Stomach (tissue), 7 donors: Measurements from ENCODE around the genes SMIM40, SYNGAP1 and UQCC2.

DNA sequence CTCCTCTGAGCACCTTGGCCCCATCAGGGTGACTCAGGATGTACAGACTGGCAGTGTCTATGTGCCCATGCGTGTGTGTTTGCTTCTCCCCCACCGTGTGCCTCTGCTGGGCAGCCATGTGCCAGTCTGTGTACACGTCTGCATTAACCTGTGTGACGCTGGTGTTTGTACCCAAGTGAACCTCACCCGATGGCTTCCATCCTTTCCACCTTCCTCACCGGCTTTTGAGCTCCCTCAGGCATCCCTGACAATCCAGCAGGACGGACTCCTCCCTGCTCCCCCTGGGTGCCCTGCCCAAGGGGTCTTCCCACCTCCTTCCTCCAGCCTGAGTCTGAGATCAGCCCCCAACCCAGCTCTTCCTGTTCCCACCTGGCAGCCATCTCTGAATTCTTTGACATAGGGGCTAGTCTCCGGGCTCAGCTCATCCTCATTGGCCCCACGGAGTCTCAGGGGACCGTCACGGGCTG lies 28.3 kb downstream of the COL11A2 start:
- PRO-cap = unidirectional peak, minus-strand start at position 242 of the sequence
- RAMPAGE, long total RNA, 5 experiments = no peak in any of the 5 experiments
- RRBS = no CpG with 5 or more reads among the region's 11 CpGs

DNA sequence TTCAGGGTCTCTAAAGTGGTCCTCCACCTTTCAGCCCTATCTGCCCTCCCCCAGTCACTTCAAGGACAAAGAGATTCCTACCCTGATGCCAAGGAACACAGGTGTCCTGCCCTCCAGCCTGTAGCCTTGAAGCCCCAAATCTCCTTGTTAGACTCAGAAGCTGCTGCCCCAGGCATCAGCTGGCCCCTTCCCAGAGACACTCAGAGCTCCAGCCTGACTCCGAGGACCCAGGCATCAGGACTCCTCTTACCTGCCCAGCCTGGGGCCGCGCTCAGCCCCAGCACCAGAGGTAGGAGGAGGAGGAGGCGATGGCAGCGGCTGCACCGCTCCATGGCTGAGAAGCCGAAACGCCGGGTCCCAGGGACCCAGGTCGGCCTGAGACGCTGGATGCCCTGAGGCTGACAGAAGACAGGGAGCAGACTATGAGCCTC lies 343 bp downstream of the COL11A2 start:
- PRO-cap = no peak
- RAMPAGE, long total RNA, 5 experiments = no peak in any of the 5 experiments
- RRBS = 6% methylated on average over 3 of the region's 11 CpGs

DNA sequence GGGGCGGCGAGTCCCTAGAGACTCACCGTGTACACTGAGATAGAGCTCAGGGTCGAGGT lies 381 bp downstream of the TAPBP start:
- PRO-cap = bidirectional peak, plus-strand start at position 42 of the sequence, minus-strand start outside the sequence
- RAMPAGE, long total RNA, 5 experiments = no peak in any of the 5 experiments
- RRBS = 0% methylated on average over 2 of the region's 4 CpGs

- PRO-cap = no peak
- RAMPAGE, long total RNA, 5 experiments = no peak in any of the 5 experiments
- RRBS = no CpG with 5 or more reads among the region's 5 CpGs
Observed at GRCh38 chr6:33329177-33329445, at the start of gene SMIM40. TSS of gene SMIM40 (minus strand) at chr6:33329279.

- PRO-cap = bidirectional peak, plus-strand start at chr6:33420125, minus-strand start at chr6:33420073
- RAMPAGE, long total RNA, 5 experiments = start-site peak on the plus strand in 1 of 5 experiments, at chr6:33420239-33420286 at its widest, 39 to 61 reads per replicate
- RRBS = no CpG with 5 or more reads among the region's 23 CpGs
Observed at GRCh38 chr6:33419643-33420599, at the start of gene SYNGAP1. TSS of gene SYNGAP1 (plus strand) at chr6:33420065.

DNA sequence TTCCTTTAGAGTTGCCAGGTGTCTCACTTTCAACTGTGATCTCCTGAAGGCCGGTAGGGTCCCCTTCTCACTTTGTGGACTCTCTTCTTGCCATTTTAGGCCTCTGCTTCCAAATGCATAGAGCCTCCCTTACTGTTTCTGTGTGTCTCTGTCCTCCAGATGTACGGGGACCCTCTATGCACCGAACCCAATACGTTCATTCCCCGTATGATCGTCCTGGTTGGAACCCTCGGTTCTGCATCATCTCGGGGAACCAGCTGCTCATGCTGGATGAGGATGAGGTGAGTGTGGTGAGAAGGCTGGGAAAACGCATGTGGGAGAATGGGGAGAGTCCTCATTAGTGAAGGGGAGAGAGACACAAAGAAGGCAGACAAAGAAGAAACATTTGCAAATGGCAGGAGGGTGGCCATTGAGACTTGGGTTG lies 3.5 kb downstream of the SYNGAP1 start:
- PRO-cap = no peak
- RAMPAGE, long total RNA, 5 experiments = start-site peak on the plus strand in 1 of 5 experiments, centred at position 272 of the sequence, 17 reads per replicate
- RRBS = no CpG with 5 or more reads among the region's 9 CpGs

GRCh38 chr6:33426848-33427365 lies 7.0 kb downstream of the SYNGAP1 start:
- PRO-cap = no peak
- RAMPAGE, long total RNA, 5 experiments = no peak in any of the 5 experiments
- RRBS = no CpG with 5 or more reads among the region's 4 CpGs

DNA sequence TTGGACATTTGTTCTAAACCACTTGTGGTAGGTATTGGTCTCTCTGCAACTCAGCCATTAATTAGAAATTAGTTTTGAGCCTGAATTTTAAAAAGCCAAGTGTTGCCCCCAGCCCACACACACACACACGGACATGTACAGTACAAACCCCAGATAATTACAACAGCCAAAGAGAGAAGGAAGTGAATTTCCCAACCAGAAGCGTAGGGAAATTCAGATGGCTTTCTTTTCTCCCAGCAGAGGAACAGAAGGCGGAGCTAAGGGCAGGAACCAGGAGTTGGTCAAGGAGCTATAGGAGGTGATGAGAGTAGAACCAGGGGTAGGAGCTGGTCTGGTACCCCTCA lies 4.0 kb upstream of the ZBTB9 start:
- PRO-cap = unidirectional peak, plus-strand start at position 239 of the sequence
- RAMPAGE, long total RNA, 5 experiments = no peak in any of the 5 experiments
- RRBS = no CpG with 5 or more reads among the region's 3 CpGs

- PRO-cap = bidirectional peak, plus-strand start at chr6:33571429, minus-strand start at chr6:33571335
- RAMPAGE, long total RNA, 5 experiments = no peak in any of the 5 experiments
- RRBS = 2% methylated on average over 6 of the region's 47 CpGs
Observed at GRCh38 chr6:33570578-33571689, 9.1 kb downstream of the BAK1 start.

DNA sequence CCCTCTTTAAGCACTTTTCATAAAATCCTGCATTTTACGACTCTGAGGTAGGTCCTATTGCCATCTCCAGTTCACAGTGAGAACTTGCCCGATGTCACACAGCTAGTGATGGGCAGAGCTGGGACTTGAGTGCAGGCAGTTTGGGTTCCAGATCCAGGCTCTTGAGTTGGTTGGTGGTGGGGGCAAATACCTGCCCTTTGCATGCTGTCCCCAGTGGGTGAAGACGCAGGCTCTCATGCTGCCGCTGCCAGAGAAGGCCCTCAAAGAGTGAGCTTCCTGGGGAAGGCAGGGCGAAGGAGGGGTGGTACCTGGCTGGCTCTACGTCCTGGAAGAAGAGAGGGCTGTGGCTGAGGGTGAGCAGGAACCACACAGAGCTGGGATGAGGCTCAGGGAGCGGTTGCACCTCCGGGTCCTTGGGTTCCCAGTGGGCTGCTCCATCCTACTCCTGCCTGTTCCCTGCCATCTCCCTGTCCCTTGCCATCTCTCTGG lies 6.1 kb upstream of the BAK1 start:
- PRO-cap = no peak
- RAMPAGE, long total RNA, 5 experiments = no peak in any of the 5 experiments
- RRBS = no CpG with 5 or more reads among the region's 8 CpGs

- PRO-cap = no peak
- RAMPAGE, long total RNA, 5 experiments = start-site peak on the plus strand in 2 of 5 experiments, at chr6:33658619-33658817 at its widest, 16 to 43 reads per replicate
- RRBS = 92% methylated on average over 7 of the region's 26 CpGs
Observed at GRCh38 chr6:33658460-33659289, 37.6 kb downstream of the ITPR3 start.

DNA sequence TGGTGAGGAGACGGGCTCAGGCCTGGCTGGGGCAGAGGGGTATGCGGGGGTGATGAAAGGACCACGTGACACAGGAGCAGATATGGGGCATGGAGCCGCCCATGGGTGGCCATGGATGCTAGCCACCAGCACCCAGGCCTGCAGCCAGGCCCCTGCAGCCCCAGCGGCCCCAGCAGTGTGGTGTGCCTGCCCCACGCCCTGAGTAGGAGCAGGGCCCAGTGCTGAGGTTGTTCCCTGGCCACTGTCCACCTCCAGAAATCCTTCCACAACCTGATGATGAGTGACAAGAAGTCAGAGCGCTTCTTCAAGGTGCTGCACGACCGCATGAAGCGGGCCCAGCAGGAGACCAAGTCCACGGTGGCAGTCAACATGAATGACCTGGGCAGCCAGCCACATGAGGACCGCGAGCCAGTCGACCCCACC lies 26.4 kb downstream of the UQCC2 start:
- PRO-cap = no peak
- RAMPAGE, long total RNA, 5 experiments = start-site peak on the plus strand in 1 of 5 experiments, centred at position 238 of the sequence, 49 reads per replicate
- RRBS = no CpG with 5 or more reads among the region's 14 CpGs

DNA sequence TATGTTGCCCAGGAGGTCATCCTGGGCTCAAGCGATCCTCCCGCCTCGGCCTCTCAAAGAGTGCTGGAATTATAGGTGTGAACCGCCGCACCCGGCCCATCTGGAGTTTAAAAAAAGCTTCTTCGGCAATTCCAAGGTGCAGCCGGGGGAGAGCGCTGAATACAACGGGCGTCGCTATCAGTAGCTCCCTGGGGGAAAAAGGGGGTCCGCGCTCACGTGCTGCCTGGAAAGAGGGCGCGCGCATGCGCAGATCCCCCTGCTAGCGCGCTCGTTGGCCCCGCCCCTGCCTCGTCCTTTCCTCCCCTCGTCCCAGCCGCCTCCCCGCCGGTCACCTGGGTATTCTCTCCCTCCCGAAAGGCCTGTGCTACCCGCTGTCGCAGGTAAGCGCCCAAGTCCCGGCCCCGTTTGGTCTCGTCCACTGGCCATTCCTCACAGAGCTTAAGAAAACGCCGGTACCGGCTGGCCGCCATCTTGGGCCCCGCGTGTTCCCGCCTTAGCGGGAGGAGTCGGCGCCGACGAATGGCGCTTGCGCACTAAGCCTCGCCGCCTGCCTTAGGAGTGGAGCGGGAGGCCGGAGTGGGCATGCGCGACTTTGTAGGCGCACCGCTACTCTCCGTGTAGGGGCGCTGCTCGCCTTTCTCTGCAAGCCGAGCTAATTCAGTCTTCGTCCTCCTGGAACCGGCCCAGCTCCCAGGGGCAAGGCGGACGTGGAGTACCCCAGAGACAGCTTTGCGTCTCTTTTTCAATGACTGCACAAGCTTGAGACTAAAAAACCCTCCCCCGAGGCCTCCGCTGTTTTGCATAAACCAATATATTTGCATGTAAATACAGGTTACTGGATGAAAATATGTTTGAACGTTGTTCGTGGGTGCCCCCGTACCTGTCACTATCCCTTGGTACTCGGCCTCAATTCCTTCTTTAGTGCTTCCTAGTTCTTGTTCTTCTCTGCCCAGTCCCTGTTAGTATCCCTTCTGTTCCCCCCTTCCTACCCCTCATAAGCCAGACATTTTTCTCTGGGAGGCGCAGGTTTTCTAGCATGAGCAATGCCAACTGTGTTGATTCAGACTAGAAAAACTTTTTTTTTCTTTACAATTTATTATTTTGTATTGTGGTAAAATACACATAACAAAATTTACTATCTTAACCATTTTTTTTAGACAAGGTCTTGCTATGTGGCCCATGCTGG lies at the start of gene UQCC2:
UQCC2 (minus strand) TSS at position 484 of the 1,186 bp plus-strand sequence.
- PRO-cap = bidirectional peak, plus-strand start at position 660 of the sequence, minus-strand start at position 480 of the sequence
- RAMPAGE, long total RNA, 5 experiments = start-site peak on the minus strand in 3 of 5 experiments, centred at positions 482 to 498 of the sequence, 115 to 1,397 reads per replicate
- RRBS = 1% methylated on average over 28 of the region's 73 CpGs

- PRO-cap = no peak
- RAMPAGE, long total RNA, 5 experiments = no peak in any of the 5 experiments
- RRBS = no CpG with 5 or more reads among the region's 5 CpGs
Observed at GRCh38 chr6:33734210-33734520, 12.5 kb downstream of the IP6K3 start.

GRCh38 chr6:33771064-33771648 lies 17.8 kb downstream of the LEMD2 start:
- PRO-cap = bidirectional peak, plus-strand start at chr6:33771716, minus-strand start at chr6:33771381
- RAMPAGE, long total RNA, 5 experiments = no peak in any of the 5 experiments
- RRBS = 3% methylated on average over 2 of the region's 15 CpGs

DNA sequence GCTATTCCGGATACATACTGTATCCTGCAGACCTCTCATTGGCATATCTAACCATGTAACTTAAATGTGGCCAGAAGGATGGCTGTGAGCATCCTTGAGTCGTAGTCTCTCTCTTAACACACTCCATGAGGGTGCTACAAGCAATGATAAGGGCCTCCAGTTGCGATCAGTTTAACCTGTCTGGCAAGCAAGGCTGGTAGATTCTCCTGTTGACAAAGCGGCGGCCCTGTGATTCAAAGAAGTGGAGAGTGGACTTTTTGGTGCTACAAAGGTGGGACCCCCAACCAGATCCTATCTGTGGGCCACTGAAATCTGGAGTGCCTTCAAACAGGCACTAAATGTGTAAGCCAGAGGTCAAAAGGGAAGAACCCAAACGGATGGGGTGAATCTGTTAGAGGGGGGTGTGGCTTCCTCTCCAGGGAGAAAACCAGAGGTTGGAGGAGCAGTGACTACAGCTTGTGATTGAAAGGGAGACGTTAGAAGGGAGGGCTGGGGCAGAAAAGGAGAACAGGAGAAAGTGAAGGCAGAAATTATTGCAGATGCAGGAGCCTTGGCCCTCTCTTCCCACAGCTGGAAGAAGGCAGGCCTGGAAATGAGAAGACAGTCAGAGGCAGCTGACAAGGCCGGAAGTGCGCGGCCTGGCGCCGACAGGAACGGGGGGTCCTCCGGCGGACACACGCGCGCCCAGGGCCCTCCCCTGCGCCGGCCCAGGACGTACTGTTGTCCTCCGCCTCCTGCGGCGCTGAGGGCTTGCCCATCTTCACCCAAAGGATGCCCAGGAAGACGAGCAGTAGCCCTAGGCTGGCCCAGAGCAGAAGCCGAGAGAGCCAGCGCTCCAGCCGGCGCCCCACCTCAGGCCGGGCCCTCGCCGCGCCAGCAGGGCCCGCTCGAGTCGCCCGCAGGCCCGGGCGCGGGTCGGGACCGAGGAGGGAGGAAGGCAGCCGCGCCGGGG lies 991 bp downstream of the LEMD2 start:
- PRO-cap = unidirectional peak, plus-strand start at position 479 of the sequence; bidirectional peak, plus-strand start at position 650 of the sequence, minus-strand start at position 572 of the sequence
- RAMPAGE, long total RNA, 5 experiments = start-site peak on the minus strand in 1 of 5 experiments, centred at position 803 of the sequence, 19 reads per replicate
- RRBS = 2% methylated on average over 29 of the region's 45 CpGs

- PRO-cap = bidirectional peak, plus-strand start at chr6:33824678, minus-strand start at chr6:33824591
- RAMPAGE, long total RNA, 5 experiments = no peak in any of the 5 experiments
- RRBS = no CpG with 5 or more reads among the region's 8 CpGs
Observed at GRCh38 chr6:33824289-33824743, 20.5 kb upstream of the MLN start.

- PRO-cap = no peak
- RAMPAGE, long total RNA, 5 experiments = no peak in any of the 5 experiments
- RRBS = no CpG with 5 or more reads among the region's 5 CpGs
Observed at GRCh38 chr6:33840035-33840491, 36.3 kb upstream of the MLN start.

DNA sequence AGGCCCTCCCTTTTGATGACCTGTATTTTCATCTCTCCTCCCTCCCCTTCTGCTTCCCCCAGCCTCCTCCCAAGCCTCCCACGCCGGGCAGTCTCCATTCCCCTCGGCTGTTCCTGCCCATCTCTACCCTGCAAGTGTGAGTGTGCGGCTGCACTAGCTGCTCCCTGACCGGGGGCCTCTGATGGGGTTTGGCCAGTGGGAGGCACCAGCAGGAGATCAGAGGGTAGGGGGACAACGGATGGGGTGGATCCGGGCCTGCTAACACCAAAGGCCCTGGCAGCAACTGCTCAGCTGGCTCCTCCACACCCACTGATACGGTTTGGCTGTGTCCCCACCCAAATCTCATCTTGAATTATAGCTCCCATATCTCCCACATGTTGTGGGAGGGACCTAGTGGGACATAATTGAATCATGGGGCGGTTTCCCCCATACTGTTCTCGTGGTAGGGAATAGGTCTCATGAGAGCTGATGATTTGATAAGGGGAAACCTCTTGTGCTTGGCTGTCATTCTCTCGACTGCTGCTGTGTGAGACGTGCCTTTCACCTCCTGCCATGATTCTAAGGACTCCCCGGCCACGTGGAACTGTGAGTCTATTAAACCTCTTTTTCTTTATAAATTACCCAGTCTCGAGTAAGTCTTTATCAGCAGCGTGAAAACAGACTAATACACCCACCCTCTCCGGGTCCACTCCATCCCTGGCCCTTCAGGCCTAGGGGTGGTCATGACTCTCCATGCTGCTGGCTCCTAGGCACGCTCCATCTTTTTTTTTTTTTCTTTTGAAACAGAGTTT lies 39.9 kb upstream of the MLN start:
- PRO-cap = no peak
- RAMPAGE, long total RNA, 5 experiments = no peak in any of the 5 experiments
- RRBS = 82% methylated on average over 4 of the region's 18 CpGs

DNA sequence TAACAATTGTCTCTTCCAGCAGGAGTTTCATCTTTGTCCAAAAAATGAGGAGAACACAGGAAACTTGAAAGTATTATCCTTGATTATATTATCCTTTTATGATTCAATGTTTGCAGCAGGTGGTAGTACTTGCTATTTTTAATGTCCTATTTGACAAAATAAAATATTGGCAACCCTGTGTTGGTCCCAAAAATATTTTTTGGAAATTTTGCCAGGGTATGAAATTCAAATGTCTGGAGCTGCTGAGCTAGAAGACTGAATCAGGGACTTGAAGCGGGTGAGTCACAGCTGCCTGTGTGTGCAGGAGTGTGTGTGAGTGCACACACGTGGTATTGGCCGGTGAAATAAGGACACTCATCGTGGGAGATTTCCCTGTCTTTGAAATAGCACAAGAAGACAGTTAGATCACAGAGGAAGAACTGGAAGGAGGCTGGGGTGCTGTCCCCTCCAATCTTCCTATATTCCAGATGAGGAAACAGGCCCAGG lies 123.7 kb upstream of the MLN start:
- PRO-cap = no peak
- RAMPAGE, long total RNA, 5 experiments = no peak in any of the 5 experiments
- RRBS = no CpG with 5 or more reads among the region's 4 CpGs